ENCODE results near the genes HAND1, CNOT8 and GARIN3.

DNA sequence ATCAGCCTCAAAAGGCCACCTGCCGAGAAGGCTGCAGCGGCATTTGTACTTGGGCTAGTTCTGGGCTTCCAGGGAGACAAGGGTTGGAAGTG is 938 bp downstream of the G3BP1 start:
- PRO-cap = no peak

- PRO-cap = bidirectional peak, plus-strand start at chr5:151773097, minus-strand start at chr5:151773024
Observed at GRCh38 chr5:151772938-151773213, 1.1 kb downstream of the G3BP1 start.

GRCh38 chr5:154272825-154273663 is 82.5 kb downstream of the GALNT10 start:
- PRO-cap = no peak

DNA sequence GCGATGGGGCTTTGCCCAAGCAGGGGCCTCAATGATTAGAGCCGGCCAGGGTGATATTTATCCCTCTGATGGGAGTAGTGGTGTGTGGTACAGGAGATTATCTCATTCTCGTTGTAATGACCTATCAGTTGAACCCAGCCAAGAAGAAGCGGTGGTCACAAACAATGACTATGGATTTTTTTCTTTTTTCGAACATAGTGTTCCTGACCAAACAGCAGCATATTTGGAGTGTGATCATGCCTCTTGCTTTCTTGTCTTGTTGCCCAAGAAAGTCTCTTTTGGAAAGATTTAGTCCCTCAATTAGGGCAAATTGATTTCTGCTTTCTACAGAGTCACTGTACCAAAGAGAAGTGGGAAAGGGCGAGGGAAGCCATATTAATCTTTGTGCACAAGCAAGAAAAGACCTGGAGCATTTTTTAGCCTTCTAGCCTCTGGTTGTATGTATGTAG is 71.9 kb upstream of the SAP30L start:
- PRO-cap = no peak

- PRO-cap = unidirectional peak, minus-strand start at chr5:154446923
Observed at GRCh38 chr5:154446239-154447264, 755 bp downstream of the SAP30L start.

DNA sequence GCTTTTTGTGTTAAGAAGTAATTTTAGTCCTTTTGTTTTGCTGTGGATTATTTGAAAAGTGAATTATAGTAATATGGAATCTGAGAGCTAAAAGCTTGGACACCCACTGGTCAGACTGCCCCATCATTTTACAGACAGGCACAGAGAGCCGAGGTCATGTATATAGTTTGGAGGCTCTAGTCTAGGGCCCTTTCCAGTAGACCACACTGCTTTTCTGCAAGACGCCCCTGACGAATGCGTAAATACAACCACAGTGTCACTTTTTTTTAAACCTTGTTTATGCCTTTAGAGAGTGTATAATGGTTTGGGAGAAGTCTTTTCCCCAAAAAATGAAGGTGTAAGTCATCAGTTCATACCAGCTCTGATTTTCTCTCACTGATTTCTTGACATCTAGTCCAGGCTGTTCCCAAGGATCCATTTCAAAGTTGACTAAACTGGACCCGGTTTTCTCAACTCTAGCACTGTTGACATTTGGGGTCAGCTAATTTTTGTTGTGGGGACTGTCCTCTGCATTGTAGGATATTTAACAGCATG is 5.6 kb downstream of the SAP30L start:
- PRO-cap = no peak

GRCh38 chr5:154478010-154479094 is at the start of gene HAND1:
Gene HAND1 (minus strand): TSS chr5:154478227.
- PRO-cap = unidirectional peak, minus-strand start at chr5:154478227; unidirectional peak, minus-strand start at chr5:154478247

DNA sequence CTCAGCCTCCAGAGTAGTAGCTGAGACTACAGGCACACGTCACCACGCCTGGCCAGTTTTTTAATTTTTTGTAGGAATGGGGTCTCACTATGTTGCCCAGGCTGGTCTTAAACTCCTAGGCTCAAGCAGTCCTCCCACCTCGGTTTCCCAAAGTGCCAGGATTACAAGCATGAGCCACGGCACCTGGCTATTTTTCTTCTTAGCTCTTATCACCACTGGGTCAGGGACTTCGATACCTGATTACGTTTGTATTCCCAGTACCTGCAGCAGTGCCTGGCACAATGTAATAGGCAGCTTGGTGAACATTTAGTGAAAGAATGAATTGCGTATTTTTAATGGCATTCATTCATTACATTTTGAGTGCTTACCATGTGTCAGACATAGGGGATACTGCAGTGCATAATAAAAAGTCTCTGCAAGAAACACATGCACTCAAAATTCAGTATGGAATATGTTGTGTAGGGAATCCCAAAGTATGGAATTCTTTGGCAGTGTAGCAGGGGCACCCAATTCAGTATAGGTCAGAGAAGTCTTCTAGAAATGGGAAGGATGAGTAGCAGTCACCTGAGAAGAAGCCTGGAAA is 10.4 kb downstream of the LARP1 start:
- PRO-cap = no peak

DNA sequence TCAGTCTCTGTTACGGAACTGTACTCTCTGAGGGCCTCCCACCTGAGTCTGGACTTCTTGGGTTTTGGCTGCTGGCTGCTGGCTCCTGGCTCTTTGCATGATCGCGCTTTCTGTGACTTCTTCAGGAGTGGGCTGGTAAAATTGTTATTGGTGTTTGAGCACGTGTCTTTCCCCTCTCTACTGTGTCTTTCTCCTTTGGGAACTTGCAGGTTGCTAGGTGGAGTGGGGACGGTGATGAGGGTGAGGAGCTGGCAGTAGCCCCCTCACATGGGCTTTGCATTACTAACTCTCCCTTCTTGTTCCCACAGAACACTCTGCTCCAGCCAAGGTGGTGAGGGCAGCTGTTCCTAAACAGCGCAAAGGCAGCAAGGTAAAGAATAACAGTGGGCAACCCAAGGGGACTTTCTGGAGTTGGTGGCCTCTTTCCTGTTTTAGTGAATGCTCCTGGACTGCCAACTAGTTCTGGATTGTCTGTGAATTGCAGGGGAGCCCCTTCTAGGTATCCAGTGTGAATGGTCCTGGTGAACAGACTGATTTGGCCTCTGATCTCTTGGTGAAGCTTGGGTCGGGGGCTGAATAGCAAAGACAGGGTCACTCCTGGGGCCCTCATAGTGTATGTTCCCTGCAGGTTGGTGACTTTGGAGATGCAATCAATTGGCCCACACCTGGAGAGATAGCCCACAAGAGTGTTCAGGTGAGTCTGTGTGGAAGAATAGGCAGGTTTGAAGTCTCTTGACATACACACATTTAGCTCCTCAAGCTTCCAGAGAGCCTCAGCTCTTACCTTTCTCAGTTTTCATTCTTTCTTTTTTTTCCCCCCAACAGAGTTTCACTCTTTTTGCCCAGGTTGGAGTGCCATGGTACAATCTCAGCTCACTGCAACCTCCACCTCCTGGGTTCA is 35.1 kb downstream of the LARP1 start:
- PRO-cap = no peak

DNA sequence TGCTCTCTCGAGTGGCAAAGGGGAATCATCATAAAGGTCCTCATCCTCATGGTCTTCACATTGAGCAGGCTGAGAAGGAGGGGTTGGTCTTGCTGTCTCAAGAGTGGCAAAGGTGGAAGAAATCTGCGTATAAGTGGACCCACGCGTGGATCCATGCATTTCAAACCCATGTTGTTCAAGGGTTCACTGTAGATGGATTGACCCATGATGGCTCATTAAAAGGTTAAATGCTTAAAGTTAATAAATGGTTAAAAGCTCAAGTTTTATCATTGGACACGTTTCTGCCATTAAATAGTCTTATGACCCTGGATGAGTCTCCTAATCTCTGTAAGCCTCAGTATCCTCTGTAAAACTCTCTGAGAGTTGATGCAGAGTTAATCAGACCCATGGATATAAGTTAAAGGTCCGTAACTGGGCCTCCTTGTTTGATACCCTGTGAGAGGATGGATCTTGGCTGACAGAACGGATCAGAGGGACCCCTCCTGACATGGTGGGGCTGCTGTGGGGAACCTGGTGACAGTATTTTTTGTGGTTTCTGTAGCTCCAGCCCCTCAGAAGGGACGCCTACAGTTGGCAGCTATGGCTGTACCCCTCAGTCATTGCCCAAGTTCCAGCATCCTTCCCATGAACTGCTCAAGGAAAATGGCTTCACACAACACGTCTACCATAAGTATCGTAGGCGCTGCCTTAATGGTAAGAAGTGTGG is 44.9 kb downstream of the FAXDC2 start:
- PRO-cap = no peak

DNA sequence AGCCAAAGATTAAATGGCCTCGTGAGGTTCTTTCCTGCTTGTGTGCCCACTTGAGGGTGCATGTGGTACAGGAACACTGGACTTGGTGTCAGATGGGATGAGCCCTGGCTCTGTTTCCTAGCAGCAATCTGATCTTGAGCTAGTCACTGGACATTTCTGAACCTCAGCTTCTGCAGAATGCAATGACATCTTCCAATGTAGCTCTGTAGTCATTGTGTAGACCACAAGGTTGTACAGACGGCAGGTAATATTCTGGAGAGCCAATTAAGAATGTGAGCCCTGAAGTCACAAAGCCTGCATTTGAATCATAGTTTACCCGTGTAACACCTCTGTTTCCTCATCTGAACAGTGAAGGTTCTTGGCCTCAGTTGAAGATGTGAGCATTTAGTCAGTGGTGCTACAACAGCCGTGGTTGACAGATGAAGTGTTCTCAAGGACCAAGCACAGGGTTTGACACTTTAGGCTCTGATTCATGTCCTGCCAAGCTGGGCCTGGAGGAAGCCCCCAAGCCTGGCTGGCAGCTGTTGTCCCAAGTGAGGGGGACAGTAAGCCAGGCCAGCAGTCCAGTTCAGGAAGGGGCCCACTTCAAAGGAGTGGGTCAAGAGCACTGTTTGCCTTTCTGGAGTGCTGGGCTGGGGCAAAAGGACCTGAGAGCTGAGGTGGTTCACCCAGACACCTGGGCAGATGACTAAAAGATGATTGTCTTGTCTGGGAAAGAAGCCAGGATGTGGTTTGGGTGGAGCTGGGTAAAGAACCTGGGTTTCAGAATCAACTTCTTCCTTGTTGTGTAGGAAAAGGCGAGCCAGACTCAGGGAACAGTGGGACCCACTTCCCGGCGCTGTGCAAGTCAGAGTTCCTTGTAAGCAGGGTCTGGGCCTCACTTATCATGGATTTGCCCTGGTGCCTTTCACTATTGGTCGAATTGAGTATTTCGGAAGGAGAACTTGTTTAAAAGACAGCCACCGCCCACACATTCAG is 20.7 kb downstream of the FAXDC2 start:
- PRO-cap = bidirectional peak, plus-strand start at position 805 of the sequence, minus-strand start at position 613 of the sequence

DNA sequence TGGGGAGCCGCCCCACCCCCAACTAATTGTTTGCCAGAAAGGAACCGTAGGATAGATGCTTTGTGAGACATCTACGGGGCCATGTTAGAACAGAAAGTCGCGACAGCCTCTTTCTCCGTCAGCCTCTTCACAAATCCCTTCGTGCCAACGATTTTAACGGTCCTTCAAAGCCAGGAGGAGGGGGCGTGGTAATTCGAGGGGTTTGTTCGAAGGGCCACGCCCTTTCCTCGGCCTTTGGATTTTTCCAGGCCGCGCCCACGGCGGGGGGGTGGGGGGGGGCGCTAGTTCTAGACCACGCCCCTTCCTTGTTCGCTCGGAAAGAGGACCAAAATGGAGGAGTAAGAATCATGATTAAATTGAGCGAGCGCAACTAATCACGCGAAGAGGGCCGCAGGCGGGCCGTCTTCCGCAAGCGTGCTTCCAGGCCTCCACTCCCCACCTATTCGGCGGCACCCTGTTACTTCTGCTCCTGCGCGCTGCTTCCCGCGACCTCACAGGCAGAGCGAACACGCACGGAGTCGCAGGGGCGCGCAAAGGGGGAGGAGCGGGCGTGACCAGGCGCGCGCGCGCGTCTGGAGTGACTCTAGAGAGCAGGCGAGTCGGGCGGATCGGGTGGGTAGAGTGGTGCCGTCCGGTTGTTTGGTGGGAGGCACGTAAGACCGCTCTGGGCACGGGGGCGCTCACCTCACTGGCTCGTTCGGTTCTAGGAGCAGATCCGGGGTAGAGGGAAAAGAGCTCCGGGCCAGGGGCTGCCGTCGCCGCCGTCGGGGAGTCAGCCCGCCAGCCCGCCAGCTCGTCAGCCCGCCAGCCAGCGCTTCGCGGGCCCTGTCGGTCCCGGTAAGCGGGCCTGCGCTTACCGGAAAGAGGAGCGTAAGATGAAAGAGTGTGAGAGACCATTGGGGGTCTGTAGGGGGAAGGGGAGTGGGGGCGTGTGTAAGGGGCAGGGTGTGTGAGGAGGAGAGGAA is at the start of gene CNOT8:
Gene CNOT8, plus strand, starts transcription at position 696 of the 965 bp plus-strand sequence.
- PRO-cap = bidirectional peak, plus-strand start at position 70 of the sequence, minus-strand start outside the sequence; bidirectional peak, plus-strand start at position 308 of the sequence, minus-strand start at position 129 of the sequence; bidirectional peak, plus-strand start at position 712 of the sequence, minus-strand start at position 493 of the sequence

- PRO-cap = no peak
Observed at GRCh38 chr5:154868588-154868963, 10.1 kb downstream of the CNOT8 start.

- PRO-cap = no peak
Observed at GRCh38 chr5:157025030-157025818, 33.7 kb downstream of the HAVCR1 start.

GRCh38 chr5:157049999-157050479 is 8.9 kb downstream of the HAVCR1 start:
- PRO-cap = unidirectional peak, minus-strand start at chr5:157050180

DNA sequence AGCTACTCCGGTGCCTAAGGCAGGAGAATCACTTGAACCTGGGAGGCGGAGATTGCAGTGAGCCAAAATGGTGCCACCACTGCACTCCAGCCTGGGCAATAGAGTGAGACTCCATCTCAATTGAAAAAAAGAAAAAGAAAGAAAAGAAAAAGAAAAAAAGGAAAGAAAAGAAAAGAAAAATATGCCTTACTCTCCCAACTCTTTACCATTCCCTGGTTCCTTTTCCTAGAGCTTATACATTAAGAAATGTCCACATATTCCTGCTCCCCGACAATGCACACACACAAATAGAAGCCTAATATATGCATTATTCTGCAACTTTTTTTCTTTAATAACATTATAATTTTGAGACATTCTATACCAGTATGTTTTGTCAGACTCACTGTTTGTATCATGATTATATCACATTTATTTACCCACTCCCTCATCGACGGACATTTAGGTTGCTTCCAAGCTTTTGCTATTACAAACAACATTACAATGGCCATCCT is 430 bp downstream of the HAVCR2 start:
- PRO-cap = no peak

GRCh38 chr5:157139080-157139522 is 3.6 kb downstream of the MED7 start:
- PRO-cap = no peak

GRCh38 chr5:157166118-157166345 is at the start of gene GARIN3:
Gene GARIN3 (minus strand): TSS chr5:157166264.
- PRO-cap = no peak

- PRO-cap = no peak
Observed at GRCh38 chr5:157253121-157253641, 12.7 kb upstream of the CYFIP2 start.

GRCh38 chr5:157268027-157268674 is 2.2 kb downstream of the CYFIP2 start:
- PRO-cap = no peak